Melanocyte of skin (primary cell): ENCODE results near the genes CDK2, CS, RBMS2 and BAZ2A.

DNA sequence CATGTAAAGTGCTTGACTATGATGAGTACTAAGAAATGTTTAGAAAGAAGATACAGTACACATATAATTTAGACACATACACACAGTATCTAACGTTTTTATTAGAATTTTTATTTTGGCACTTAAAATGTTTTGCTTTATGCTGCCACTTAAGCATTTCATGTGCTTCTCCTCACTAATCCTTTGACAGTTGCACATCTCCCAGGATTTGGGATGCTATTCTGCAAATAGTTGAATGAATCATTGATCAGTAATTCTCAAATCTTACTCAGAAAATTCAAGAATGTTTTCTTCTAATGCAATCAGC is 2.3 kb upstream of the BLOC1S1 start:
- CAGE, long polyA plus RNA, 2 experiments = no peak in any of the 2 experiments

DNA sequence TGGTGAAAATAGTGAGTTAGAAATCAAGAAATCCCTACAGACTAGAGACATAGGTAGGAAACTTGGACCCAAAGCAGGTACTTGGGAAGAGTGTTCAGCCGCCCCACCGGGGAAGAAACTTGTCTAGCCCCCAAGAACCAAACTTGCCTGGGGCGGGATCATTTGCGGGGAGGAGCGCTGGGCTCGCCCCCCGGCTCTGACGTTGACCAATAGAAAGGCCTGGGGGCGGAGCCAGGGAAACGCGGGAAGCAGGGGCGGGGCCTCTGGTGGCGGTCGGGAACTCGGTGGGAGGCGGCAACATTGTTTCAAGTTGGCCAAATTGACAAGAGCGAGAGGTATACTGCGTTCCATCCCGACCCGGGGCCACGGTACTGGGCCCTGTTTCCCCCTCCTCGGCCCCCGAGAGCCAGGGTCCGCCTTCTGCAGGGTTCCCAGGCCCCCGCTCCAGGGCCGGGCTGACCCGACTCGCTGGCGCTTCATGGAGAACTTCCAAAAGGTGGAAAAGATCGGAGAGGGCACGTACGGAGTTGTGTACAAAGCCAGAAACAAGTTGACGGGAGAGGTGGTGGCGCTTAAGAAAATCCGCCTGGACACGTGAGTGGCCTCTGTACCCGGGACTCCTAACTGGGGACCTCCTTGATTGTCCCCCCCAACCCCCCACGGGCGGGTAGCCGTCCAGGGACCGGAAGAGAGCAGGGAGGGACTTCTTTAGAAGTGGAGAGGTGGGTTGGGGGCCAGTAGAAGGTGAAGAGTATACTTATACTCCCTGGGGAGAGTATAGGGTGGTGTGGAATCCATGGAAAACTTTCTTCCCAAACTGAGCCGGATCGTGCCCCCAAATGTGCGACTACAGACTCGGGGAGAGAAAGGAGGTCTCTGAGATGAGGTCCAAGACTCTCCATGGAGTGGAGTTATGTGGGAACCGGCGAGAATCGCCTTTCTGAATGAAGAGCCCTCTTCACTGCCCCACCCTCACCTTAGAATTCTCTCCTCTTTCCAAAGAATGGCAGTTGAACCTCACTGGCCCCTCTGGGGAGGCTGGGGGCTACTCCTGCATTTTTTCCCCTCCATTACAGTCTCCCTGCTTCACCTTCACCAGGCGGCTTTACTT is at the start of gene CDK2:
TSS of gene CDK2 (plus strand) at position 300 of the 1,111 bp plus-strand sequence.
- CAGE, long polyA plus RNA, 2 experiments = start-site peak on the plus strand in 1 of 2 experiments, centred at position 331 of the sequence, 190 to 1,969 reads per replicate

DNA sequence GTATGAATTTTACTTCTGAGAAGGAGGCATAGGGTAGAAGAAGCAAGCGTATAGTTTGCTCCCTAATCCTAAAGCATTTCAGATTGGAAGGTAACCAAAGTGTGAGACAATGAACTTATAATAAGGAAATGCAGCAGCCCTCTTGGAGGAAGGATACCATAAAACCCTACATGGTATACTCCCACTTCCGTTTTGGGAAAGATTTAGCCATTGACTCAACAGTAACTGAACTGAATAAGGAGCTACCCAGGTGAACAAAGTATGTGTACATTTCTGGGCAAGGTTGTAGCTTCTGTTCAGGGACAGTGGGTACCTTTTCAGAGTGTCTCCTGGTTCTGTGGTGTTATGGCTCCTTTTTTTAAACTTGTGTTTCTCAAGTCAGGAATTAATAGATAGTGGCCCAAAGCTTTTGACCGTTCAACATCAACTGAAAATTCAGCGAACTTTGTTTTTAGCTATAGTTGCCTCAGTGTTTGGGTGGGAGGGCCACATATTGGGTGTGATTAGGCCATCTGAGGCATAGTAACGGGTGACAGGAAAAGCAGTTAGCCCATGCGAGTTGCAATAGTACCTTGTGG is 3.8 kb downstream of the RAB5B start:
- CAGE, long polyA plus RNA, 2 experiments = no peak in any of the 2 experiments

- CAGE, long polyA plus RNA, 2 experiments = no peak in any of the 2 experiments
Measured at GRCh38 chr12:55989919-55990159, 7.2 kb upstream of the SUOX start.

DNA sequence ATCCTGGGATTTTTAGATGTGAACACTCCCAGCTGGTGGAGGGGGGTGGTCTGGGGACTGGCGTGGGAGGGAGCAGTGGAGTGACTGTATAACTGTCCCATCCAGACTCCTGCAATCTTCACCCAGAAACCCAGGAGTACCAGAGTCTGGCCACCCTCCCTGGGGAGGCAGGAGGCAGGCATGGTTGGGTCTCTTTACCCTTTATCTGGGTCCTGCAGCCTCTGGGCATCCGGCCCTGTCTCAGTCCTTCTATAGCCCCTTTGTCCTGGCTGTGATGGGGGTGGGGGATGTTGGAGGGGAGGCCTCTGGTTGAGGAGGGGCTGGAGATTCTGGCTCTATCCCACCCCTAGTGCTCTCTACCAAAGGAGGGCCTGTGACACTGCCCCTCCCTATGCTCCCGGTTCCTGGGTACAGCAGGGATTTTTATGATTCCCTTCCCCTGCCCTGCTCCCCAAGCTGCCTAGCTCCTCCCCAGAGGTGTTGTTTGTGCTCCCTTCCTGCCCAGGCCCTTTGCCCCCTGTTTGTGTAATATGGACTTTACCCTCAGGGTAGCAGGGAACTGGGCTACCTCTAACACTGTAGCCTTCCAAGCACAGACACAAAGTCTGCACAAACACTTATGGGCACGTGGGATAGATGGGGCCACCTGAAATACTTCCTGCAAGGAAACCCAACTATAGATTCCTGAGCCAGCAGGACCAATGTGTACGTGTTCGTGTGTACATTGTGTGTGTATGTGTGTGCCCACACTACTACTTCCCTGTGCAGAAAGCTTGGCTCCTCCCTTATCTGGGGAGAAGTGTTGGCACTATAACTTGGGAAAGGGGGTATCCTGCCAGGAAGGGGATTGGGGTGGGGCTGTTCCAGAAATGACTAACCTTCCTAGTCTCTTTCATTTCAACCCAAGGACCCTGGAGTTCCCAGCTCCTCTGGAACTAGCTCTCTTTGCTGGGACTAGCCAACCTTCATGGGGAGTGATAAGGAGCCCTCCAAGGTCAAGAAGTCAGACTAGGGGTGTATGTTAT is 1.8 kb downstream of the ERBB3 start:
- CAGE, long polyA plus RNA, 2 experiments = no peak in any of the 2 experiments

DNA sequence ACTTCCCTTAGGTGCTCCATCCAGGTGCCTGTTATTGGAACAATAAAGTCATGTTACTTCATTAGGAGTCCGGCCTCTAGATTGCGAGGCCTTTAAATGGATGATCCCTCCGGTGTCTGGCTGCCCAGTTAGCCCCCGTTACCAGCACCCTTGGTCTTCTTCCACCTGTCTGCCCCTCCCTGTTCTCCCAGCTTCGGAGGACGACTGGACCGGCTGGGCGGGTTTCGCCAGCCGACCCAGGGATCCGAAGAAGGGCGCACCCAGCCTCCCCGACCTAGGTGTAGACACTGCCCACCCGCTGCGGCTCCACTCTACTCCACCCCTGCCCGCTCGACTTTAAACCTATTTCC is 493 bp upstream of the PA2G4 start:
- CAGE, long polyA plus RNA, 2 experiments = no peak in any of the 2 experiments

- CAGE, long polyA plus RNA, 2 experiments = no peak in any of the 2 experiments
Measured at GRCh38 chr12:56127379-56127725, 715 bp upstream of the ESYT1 start.

DNA sequence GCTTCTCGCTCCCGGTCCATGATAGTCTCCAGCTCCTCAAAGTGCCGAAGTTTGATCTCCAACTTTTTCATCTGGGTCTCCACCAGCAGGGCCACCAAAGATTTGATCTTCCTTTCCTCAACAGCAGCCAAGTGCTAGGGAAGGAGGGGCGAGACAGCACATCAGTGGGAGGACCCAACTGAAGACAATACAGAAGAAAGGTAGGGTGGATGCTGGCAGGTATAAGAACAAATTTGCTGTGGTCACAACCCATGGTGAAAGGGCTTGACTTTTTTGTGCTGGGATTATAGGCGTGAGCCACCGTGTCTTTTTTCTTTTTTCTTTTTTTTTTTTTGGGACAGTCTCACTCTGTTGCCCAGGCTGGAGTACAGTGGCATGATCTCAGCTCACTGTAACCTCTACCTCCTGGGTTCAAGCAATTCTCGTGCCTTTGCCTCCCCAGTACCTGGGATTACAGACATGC is 9.9 kb downstream of the MYL6 start:
- CAGE, long polyA plus RNA, 2 experiments = no peak in any of the 2 experiments

DNA sequence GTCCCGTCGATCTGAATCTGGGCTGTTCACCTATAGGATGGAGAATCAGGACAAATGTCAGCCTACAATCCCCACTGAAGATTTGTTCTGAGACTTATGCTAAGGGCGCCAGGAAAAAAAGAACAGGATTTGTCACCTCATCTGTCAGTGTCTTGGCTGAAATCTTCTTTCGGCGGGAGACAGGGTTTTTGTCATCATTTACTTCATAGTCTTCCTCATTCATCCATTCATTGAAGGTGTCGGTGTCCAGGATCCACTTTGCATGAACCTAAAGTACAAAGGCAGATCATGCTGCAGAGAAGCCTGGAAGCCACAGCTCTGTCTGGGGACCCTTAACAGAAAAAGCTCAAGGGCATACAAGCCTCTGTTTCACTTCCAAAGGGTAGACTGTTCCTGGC is 7.7 kb downstream of the SMARCC2 start:
- CAGE, long polyA plus RNA, 2 experiments = no peak in any of the 2 experiments

- CAGE, long polyA plus RNA, 2 experiments = no peak in any of the 2 experiments
Measured at GRCh38 chr12:56189034-56189165, 383 bp downstream of the SMARCC2 start.

DNA sequence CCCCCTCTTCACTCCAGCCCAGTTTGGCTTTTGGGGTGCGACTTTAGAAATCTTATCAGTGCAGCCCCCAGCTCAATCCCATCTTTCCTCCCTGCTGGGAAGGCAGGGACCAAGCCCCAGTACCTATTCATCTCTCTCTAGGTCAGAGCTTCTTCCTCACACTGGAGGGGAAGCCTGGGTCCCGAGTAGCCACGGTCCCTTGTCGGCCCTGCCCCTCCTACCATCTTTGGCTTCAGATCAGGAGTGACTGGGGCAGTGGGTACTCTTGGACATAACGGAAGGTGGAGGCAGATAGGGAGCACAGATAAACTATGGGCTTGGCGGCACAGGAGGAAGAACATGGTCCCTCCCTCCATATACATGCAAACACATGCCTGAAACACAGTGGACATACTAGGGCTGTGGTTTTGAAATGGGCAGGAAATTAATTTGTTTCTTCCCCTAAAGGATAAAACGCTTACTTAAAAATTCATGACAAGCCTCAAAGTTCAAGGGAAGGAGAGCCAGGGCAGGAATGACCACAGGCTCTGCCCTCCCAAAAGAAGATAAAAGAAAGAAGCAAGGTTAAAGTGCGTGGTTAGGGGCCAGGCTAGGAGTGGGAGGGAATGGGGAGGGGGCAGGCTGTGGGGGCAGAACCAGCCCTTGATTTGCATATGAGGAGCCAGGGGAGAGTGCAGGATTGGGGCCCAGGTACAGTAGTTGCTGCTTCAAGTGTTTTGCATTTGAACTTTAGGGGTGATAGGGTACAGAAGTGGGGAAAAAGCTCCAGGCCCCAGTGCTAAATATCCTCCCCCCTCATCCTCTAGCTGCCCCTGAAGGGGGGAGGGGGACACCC is 12.2 kb downstream of the SLC39A5 start:
- CAGE, long polyA plus RNA, 2 experiments = no peak in any of the 2 experiments

DNA sequence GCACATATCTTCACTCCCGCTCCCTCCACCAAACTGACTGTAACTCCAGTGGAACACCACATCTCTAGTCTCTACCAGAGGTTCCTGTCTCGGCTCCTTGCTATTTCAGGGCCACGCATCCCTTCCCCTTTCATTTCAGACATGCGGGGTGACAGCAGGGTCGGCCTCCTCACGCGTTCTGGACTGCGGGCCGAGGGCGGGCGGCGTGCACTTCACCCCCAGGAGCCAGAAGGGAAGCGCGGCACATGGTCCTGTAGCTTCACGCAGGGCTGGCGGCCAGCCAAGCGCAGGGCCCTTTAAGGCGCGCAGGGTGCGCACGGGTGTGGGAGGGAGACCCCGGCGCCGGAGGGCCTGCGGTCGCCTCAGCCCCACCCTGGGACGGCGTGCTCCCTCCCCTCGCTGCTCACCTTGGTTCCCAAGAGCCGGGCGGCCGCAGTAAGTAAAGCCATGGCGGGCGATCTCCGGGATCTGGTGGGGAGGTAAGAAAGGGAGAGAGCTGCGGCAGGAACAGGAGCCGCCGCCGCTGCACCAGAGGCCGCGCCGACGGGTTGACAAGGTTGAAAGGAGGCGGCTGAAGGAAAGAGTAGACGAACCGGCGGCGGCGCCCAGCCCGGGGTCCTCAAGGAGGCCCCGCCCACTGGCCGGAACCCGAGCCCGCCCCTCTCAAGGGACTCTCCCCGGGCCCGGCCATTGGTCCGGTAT is at the start of gene CS:
TSS of gene CS (minus strand) at position 578 of the 702 bp plus-strand sequence.
- CAGE, long polyA plus RNA, 2 experiments = no peak in any of the 2 experiments

- CAGE, long polyA plus RNA, 2 experiments = no peak in any of the 2 experiments
Measured at GRCh38 chr12:56354433-56355057, 5.4 kb downstream of the STAT2 start.

DNA sequence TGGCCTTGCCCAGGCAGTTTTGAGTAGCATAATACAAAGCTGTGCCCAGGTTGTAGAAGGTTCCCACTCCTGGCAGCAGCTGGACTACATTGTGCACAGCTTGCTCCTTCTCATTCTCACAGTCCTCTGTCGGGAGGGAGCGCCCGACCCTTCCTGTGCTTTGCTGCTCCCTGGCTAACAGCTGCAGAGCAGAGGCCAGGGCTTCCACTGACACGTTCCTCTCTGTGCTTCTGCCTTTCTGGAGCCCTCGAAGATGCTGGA is 1.2 kb downstream of the APOF start:
- CAGE, long polyA plus RNA, 2 experiments = no peak in any of the 2 experiments

GRCh38 chr12:56417843-56418642 is 31.2 kb downstream of the TIMELESS start:
- CAGE, long polyA plus RNA, 2 experiments = no peak in any of the 2 experiments

DNA sequence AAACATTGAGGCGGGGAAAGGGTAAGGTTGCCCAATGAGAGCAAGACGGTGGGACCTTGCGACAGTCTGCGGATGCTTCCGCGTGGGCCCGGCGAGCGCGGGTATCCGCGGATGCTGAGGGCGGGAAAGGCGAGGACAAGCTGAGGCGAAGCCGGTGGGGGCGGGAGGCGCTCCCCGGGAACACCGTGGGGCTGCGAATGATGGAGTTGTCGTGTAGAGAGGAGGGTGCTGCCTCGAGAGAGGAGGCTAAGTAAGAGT is 429 bp upstream of the GLS2 start:
- CAGE, long polyA plus RNA, 2 experiments = no peak in any of the 2 experiments

GRCh38 chr12:56521632-56522141 is at the start of gene RBMS2:
Gene RBMS2, plus strand, starts transcription at chr12:56521820.
- CAGE, long polyA plus RNA, 2 experiments = no peak in any of the 2 experiments

- CAGE, long polyA plus RNA, 2 experiments = start-site peak on the minus strand in 1 of 2 experiments, at chr12:56630199-56630416 at its widest, 21 to 28 reads per replicate
Measured at GRCh38 chr12:56629907-56630956, at the start of gene BAZ2A. Gene BAZ2A, minus strand, starts transcription at chr12:56630326.

GRCh38 chr12:56760544-56760854 is 2.6 kb upstream of the HSD17B6 start:
- CAGE, long polyA plus RNA, 2 experiments = no peak in any of the 2 experiments

- CAGE, long polyA plus RNA, 2 experiments = no peak in any of the 2 experiments
Measured at GRCh38 chr12:56766338-56767017, 3.4 kb downstream of the HSD17B6 start.